ENCODE measurements around a stretch of chr11.

- PRO-cap: no peak
Observed at GRCh38 chr11:2335591-2336115, 33.8 kb downstream of the TSPAN32 start.

- PRO-cap: no peak
Observed at GRCh38 chr11:2387260-2388133, 10.4 kb downstream of the CD81 start.

GRCh38 chr11:2394592-2395353, 5.8 kb upstream of the TSSC4 start:
- PRO-cap: no peak

- PRO-cap: no peak
Observed at GRCh38 chr11:2396521-2397622, 3.7 kb upstream of the TSSC4 start.

GRCh38 chr11:2662945-2663684, 218.3 kb downstream of the KCNQ1 start:
- PRO-cap: no peak

GRCh38 chr11:2666041-2667079, 219.2 kb downstream of the CDKN1C start:
- PRO-cap: no peak

- PRO-cap: no peak
Observed at GRCh38 chr11:2728713-2729288, 156.8 kb downstream of the CDKN1C start.

GRCh38 chr11:2741798-2742201, 143.8 kb downstream of the CDKN1C start:
- PRO-cap: no peak

DNA sequence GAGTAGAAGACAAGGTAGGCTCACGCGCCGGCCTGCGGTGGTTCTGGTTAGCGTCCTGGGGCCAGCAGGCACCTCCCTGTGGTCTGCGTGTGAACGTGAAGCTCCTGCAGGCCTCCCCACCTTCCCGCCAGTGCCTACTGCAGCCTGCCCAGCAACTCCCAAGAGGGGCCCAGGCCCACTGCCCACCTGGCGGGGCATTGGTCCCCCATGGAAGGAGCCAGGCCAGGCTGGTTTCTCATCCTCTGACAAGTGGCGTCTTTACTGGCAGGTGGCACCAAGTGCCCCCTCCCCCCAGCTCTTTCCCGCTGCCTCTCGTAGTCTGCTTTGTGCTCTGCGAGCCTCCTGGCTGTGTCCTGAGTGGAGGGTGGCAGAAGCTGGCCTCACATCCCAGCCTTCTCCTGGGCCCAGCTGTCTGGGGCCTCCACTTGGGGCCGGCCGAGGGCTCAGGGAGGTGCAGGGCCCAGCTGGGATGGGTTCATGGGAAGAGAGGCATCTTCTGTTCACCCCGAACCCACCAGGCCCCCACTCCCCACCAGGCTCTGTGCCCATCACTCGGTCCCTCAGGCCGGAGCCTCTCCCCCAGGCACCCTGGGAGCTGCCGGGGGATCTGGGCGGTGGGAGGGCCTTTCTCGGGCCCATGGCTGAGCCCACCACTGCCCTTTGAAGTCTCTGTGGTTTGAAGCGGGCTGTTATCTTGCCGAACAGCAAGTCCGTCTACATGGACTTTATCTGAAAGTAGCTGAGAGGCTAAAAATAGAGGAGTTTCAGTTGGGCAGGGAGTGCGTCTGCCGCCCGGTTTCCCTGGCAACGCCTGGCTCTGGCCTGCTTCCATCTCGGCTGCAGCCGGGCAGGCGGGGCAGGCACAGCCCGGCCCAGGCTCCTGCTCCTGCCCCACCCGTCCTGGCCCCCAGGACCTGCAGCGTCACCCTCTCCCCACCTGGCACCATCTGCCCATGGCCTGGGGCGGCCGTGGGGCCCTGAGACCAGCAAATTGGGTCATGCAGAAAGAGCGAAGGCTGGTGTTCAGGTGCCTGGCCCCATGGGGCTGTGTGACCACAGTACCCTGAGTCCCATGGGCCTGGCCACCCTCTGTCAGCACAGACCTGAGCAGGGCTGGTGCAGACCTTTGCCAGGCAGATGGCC, 107.2 kb downstream of the CDKN1C start:
- PRO-cap: bidirectional peak, plus-strand start at position 832 of the sequence, minus-strand start at position 716 of the sequence

- PRO-cap: no peak
Observed at GRCh38 chr11:2809293-2809718, 76.3 kb downstream of the CDKN1C start.

DNA sequence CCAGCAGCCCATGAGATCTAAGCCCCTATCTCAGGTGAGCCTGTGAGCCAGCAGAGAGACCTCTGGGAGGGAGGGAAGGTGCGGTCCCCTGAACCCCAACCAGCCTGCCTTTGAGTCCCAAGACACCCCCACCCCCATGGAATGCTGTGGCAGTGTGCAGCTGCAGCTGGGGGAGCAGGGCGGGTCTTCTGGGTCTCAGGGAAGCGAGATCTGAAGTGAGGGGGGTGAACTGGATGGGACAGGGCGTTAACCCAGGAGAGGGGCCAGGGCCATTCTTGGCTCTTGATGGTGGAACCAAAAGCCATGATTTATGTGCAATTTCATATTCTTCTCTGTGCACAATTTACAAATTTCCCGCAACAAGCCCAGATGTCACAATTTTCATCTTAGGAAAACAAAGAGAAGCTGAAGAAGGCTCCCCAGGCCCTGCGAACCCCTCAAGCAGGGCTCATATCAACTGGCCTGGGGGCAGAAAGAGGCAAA, 1.5 kb upstream of the CDKN1C start:
- PRO-cap: no peak

DNA sequence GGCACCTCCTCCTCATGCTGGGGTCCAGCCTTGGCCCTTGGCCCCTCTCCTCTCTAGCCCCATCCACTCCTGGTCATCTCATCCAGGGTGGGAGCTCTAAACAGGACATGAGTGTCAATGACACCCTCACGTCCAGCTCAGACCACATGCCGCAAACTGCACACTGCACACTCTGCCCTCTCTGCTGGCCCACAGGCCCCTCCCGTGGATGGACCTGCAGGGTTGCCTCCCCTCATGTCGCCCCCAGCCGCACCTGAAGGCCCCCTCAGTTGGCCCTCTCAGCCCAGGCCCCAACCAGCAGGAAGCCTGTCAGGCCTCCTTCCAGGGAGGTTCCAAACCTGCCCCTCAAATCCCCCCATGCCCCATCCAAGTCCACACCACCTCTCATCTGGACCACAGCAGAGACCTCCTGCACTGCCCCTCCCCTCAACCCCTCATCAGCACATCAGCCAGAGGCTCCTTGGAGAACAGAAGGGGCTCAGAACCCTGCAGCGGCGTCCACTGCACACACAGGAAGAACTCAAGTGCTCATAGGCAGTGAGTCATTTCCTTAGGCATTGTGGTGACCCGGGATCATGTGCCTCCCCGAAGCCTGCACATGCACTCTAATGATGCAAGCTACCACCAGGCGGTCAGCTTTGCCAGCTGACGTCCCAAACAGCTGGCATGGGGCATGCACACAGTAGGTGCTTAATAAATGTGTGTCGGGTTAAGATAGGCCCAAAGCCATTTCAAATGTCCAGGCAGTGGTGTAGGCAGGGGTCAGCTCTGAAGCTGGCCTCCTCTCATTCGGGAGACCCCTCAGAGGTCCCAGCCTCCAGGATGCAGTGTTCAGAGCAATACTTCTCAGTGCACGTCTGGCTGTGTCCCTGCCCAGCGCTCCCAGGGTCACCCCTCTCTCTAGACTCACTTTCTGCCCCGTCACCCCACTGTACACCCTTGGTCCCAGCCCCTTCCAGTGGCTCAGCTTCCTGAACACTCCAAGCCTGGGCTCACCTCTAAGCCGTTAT, 3.4 kb upstream of the SLC22A18 start:
- PRO-cap: unidirectional peak, minus-strand start at position 526 of the sequence

DNA sequence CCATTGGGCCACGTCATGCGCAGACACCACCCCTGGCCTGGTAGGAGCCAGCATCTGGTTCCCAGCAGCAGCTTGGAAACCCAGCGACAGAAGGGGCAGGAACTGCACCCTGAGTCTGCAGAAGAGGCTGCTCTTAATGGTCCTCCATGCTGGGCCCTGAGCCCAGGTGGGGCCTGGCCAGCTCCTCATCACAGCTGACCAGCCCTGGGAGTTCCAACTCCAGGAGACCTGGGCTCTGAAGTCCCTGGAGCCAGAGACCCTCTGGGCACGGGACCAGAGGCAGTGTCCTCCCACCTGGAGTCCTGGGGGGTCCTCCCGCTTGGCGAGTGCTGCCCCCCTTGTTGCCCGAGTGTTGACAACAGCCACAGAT, 5.5 kb downstream of the PHLDA2 start:
- PRO-cap: no peak

GRCh38 chr11:2976590-2977175, 15.4 kb downstream of the NAP1L4 start:
- PRO-cap: no peak

GRCh38 chr11:3001514-3002074, 9.5 kb upstream of the NAP1L4 start:
- PRO-cap: no peak

- PRO-cap: no peak
Observed at GRCh38 chr11:3036911-3037405, 20.3 kb downstream of the CARS1 start.

DNA sequence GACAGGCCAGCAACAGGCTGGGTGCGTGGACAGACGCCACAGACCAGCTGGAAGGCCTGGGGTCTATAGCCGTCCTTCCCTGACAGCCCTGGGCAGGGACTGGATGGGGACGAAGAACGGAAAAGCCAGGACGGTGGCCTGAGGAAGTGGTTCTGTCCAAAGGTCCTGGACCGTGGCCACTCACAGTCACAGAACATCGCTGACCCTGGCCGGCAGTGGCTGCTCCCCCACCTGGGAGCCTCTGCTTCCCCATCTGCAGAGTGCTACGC, 37.8 kb downstream of the OSBPL5 start:
- PRO-cap: no peak

- PRO-cap: no peak
Observed at GRCh38 chr11:3359202-3360294, 19.4 kb downstream of the ZNF195 start.

DNA sequence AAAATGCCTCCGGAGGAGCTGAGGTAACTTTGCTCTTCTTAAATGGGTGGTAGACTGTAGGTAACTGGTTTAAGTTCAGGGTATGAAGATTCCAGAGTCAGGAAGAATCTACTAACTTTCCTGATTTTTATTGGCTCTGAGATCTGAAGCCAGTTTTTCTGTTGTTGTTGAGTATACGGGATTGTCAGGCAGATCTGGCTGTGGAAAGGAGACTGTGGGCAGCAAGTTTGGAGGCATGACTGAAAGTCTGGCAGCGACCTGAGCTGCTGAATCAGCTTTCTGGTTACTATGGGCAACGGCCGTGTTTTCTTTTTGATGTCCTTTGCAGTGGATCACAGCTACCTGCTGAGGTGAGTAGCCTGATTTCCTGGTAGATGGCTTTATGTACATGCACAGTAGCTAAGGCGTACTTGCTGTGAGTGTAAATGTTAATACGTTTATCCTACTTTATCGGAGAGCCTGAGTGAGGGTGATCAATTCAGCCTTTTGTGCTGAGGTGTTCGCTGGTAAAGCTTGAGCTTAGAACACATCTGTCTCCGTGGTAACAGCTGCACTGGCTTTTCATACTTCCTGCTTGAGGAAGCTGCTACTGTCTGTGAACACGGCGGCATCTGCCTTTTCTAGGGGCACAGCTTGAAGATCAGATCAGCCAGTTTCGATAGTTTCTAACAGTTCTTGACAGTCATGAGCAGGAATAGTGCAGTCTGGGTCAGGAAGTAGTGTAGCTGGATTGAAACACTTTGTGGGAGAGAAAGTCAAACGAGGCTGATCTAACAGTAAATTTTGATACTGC, 129.7 kb downstream of the ART5 start:
- PRO-cap: bidirectional peak, plus-strand start at position 362 of the sequence, minus-strand start at position 241 of the sequence

- PRO-cap: no peak
Observed at GRCh38 chr11:3645600-3646259, 802 bp downstream of the ART1 start.

Measured in gallbladder (tissue), 1 donor.